Cytotoxic T cell (primary cell): ENCODE data around the genes RAB13, C1orf43 and PMVK.

GRCh38 chr1:153966835-153967117 lies 926 bp upstream of the CREB3L4 start:
- PRO-cap, 2 experiments: no peak in any of the 2 experiments

- PRO-cap, 2 experiments: no peak in any of the 2 experiments
These were observed at the start of gene RAB13 for GRCh38 chr1:153985894-153986643. TSS of gene RAB13 (minus strand) at chr1:153986339.

DNA sequence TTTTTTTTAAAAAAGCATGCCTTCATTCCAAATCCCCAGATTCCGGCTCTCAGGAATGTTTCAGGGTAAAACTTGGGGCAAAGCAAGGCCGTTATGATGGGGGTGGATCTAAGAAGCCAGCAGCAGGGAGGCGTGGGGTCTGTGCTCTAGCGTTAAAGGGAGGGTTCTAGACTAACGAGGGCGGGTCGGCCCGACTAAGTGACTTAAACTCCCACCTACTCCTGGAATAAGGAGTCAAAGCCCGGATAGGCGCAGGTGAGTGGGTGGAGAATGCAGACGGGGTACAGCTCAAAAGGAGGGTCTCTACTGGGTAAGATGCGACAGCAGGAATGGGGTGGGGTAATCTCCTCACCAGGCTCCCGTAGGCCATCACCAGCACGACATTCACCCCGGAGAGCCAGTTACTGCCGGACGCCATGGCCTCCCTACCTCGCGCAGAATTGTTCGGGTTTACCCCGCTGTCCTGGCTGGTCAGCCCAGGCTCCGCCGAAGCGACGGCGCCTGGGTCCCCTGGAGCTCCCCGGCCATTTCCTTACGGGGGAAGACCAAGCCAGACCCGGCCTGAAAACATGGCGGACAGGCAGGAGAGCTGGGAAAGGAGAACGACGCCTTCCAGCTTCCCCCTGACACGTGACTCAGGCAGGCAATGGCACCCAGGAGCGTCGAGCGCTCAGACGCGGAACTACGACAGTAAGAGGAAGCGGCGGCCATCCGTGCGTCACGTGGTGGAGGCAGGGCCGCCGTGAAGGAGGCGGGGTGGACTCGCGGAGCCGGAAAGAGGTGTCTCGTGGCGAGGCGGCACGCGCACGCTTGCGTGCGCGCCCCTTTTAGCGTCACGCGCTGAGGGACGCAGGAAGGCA lies at the start of gene C1orf43:
Gene C1orf43 (minus strand): TSS at position 601 of the 860 bp plus-strand sequence.
- PRO-cap, 2 experiments: peak in 2 of 2 experiments; most common plus-strand start position 258 of the sequence (in 1); most common minus-strand start position 168 of the sequence (in 2)

DNA sequence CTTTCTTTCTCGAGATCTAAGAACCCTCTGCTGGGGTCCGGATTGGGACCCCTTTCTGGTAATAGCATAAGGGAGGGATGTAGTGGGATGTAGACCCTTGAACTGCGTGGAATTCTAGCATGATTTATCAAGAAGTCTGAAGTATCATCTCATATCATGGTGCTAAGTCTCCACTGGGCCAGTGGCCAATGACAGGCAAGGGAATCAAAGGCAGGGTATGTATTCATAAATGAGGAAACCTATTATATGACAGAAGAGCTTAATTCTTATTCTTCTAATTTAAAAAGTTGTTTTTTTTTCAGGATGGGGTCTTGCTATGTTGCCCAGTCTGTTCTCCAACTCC lies 34.8 kb downstream of the ATP8B2 start:
- PRO-cap, 2 experiments: no peak in any of the 2 experiments

DNA sequence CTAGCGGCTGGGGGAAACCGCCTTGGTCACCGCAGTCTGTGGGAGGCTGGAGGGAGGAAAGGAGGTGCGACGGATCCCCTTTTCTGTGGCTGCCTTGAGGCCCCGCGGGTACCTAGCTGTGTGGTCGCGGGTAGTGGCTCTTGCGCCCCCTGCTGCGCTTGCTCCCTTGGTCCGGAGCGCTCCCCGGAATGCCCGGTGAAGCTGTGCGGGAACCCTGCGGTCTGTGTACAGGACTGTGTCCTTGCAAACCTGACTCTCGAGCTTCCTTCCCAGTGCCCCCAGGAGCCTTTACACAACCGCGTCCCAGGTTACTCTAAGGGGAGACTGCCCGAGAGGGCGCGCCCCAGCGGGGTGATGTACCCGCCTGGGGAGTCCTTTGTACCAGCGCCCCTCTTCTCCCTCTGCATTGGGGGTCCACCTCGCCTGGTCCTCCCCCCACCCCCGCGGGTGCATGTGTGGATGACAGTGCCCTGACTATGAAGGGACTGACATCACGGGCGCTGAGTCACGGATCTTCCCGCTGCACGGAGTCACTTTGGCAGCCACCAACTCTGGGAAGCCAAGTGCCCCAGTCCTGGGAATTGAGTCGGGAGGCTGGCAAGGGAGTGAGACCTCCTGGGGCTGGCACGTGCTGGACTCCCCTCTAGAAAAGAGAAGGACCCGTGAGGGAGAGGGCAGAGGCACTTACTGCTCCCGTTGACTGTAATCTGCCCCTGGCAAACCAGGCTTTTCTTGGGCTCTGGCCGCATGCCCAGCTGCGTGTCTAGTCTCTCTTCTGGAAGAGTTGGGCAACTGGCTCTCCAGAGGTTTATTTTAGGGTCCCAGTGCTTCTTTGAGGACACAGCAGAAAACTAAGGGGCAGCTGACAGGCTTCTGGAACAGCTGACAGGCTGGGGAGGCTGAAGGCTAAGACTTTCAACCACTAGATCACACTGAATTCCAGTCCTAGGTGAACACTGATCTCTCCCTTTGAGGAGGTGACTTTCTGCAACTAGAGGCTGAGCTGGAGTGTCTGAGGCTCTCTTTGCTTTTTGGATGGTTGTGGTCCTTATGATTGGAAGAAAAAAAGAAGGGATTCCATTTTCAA lies 951 bp downstream of the IL6R start:
- PRO-cap, 2 experiments: no peak in any of the 2 experiments

- PRO-cap, 2 experiments: no peak in any of the 2 experiments
These were observed 2.1 kb downstream of the IL6R start for GRCh38 chr1:154406840-154407959.

DNA sequence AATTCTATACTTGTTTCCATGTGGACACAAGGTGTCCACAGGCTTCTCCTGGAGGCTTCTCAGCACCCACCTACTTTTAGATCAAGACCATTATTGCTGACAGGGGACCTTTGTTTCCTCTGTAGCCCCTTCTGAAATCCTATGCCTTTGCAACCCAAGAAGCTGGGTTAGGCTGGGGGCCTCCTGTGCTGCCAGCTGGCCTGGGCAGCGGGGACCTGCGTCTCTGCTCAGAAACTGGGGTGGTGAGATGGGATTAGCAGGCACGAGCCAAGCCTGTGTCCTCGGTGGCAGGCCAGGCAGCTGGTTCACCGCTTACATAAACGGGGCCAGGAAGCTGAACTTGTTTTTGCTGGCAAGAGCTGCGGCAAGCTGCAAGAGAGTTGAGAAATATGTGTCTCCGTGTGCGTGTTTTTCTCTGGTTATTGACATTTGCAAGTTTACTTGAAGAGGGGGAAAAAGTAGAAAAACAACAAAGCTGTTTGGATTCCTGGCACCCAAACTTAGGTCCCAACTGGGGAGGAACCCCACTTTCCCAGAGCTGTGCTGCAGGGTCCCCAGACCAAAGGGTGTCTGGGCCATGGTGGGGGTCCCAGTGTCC lies 14.3 kb downstream of the IL6R start:
- PRO-cap, 2 experiments: no peak in any of the 2 experiments

DNA sequence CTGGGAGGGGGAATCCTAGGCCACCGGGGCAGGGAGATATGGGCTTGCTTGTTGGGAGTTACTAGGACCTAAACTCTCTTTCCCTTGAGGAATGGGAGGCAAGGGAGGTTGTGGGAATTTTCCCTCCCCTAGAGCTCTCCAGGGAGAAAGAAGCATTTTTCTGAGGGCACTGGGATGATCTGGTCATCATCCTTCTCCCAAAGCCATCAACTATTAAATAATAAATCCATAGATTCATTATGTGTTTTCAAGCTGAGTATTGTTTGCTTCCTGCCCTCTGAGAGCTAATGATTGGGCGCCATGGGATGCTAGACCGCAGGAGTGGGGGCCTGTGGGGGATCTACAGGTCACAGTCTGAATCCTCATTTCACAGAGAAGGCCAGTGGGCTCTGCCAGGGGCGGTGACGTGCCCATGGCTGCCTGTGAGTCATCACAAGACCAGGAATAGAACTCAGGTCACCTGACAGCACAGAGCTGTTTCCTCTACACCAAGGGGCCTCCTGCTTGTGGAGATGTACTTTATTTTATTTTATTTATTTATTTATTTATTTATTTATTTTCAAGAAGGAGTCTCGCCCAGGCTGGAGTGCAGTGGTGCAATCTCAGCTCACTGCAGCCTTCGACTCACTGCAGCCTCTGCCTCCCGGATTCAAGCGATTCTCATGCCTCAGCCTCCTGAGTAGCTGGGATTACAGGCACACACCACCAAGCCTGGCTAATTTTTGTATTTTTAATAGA lies 15.0 kb downstream of the IL6R start:
- PRO-cap, 2 experiments: no peak in any of the 2 experiments

DNA sequence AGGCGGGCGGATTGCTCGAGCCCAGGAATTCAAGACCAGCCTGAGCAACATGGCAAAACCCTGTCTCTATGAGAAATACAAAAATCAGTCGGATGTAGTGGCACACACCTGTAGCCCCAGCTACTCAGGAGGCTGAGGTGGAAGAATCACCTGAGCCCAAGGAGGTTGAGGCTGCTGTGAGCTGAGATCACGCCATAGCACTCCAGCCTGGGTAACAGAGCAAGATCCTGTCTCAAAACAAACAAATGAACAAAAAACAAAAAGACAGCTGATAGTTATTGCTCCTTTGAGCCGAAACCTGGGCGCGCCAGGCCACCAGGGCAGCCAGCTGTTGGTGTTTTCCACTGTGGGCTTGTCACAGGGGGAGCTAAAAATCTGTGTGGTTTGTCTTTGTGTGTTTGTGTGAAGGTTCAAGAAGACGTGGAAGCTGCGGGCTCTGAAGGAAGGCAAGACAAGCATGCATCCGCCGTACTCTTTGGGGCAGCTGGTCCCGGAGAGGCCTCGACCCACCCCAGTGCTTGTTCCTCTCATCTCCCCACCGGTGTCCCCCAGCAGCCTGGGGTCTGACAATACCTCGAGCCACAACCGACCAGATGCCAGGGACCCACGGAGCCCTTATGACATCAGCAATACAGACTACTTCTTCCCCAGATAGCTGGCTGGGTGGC lies 37.2 kb upstream of the TDRD10 start:
- PRO-cap, 2 experiments: peak in 2 of 2 experiments; most common plus-strand start position 397 of the sequence (in 1); most common minus-strand start position 251 of the sequence (in 2)

DNA sequence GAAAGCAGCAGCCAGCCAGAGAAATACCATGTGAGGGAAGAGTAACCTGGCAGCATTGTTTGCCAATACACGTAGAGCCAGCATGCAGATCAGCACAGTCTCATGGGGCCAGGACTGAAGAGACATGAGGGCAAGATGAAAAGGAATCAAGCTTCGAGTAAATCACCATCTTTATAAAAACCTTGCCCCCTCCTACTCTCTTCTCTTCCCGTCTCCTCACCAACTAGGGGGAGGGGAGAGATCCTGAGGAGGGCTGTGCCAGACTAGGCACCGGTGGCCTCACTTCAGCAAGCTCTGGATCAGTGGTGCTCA lies 88.6 kb upstream of the ADAR start:
- PRO-cap, 2 experiments: no peak in any of the 2 experiments

- PRO-cap, 2 experiments: peak in 2 of 2 experiments; most common plus-strand start chr1:154936651 (in 2); most common minus-strand start chr1:154936647 (in 2)
These were observed at the start of gene PMVK for GRCh38 chr1:154936338-154937131. TSS of gene PMVK (minus strand) at chr1:154936719.

DNA sequence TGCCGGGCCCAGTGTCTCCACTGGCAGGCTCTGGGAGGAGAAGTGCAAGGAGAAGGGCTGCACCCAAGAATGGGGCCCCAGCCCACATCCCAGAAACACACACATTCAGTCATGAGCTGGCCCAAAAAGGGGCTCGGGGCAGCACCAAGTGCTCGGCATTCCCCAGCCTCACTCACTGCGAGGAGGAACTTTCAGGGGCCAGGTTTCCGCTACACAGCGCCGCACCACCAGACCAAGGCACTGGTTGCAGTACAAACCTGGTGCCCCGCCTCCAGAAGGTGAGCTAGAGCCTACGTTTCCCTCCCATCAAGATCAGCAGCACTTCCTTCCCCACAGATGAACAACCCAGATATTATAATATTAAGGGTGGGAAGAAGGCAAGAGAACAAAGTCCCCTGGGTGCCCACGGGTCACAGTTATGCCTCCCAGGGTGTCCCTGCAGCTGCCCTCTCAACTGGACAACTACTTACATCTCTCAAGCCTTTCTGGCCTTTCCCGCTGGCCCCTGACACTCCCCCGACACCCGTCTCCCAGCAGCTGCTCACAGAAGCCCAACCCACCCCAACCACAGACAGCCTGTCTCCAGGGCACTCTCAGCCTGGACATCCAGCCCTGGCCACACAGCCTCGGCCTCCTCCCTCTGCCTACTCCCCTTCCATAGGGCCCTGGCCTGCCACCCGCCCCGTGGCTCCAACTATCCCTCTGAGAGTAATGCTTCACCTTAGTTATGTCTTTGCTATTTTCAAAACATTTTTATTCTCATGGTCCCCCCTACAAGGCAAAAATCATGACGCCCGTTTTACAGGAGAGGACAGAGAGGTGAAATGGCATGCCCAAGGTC lies 3.8 kb downstream of the PBXIP1 start:
- PRO-cap, 2 experiments: peak in 2 of 2 experiments; most common plus-strand start position 175 of the sequence (in 1); most common minus-strand start position 179 of the sequence (in 2)

- PRO-cap, 2 experiments: no peak in any of the 2 experiments
These were observed 372 bp downstream of the LENEP start for GRCh38 chr1:154993679-154994237.

DNA sequence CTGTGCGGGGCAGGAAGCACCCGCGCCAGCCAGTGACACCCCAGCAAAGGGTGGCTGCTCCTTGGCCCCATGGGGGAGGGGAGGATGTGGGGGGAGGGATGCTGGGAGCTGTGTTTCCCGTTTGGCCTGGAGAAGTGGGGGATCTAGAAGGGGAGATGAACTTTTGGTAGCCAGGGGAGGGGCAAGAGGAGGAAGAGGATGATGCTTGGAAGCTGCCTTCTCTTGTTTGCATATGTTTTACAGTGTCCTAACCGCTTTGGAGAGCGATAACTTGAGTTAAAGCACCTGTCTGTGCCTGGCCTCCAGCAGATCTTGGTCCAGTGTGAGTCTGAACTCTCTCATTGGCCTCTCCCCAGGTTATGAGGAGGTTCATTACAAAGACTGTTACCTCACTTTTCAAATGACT lies 11.2 kb downstream of the ZBTB7B start:
- PRO-cap, 2 experiments: no peak in any of the 2 experiments

DNA sequence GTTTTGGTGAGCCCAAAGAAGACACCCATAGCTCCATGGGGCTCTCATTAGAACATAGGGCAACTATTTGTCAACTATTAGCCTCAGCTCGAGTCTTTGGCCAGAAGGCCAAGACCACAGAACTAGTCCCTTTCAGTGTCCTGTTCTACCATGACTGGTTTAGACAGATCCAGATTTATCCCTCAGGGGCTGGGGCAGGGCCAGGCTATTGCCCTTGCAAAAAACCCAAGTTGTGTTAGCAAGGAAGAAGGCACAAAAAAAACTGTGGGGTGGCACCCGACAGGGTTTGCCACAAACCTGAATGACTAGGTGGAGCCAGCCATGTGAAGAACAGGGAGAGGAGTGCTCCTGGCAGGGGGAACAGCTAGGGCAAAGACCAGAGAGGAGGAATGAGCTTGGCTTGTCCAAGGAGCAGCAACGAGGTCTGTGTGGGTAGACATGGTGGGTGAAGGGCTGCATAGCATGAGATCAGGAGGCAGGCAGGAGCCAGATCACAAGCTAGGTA lies 4.2 kb downstream of the DCST1 start:
- PRO-cap, 2 experiments: no peak in any of the 2 experiments

- PRO-cap, 2 experiments: no peak in any of the 2 experiments
These were observed 4.5 kb downstream of the EFNA3 start for GRCh38 chr1:155082940-155083669.

DNA sequence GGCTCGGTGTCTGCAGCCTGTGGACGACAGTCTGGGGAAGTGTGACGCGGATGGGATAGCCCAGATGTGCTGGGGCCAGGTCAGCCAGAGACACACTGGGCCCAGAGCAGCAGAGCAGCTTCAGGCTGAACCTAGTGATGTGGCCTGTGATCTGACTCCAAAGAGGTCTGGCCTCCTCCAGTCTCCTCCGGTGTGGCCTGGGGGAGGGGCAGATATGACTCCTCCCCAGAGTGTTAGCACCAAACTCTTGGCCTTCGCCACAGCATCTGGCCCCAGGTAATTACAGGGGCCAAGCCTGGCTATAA lies 13.5 kb downstream of the EFNA3 start:
- PRO-cap, 2 experiments: no peak in any of the 2 experiments

DNA sequence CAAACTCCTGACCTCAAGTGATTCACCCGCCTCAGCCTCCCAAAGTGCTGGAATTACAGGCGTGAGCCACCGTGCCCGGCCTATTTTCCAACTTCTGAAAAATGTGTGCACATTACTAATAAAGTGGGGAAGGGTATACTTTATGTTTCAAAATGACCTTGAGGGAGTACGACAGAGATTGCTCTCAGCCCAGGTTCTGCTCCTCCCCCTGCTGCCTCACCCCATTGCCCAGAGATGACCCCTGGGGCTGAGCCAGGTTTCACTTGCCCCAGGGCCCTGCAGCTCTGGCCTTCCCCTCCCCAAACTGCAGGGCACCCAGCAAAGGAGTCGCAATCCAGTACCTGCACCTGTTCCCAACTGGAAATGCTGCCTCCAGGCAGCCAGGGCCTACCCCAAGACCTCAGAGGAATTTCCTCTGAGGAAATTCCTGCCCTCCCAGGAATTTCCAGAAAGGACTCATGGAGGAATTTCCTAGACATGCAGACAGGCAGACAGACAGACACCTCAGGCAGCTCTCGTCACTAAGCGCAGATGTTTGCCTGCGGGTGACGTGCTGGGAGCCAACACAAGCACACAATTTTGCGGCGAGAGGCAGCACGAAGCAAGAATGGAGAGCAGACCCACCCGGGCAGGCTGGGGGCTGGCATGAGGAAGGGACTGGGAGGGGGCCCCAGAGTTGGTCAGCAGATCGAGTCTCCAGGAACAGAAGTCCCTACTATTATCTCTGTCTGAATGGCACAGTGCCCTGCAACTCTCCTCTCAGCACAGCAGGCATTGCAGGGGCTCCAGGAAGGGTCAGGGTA lies 3.1 kb upstream of the EFNA1 start:
- PRO-cap, 2 experiments: no peak in any of the 2 experiments

- PRO-cap, 2 experiments: no peak in any of the 2 experiments
These were observed 2.0 kb upstream of the EFNA1 start for GRCh38 chr1:155125843-155125961.

- PRO-cap, 2 experiments: no peak in any of the 2 experiments
These were observed 1.3 kb upstream of the SLC50A1 start for GRCh38 chr1:155134139-155134879.